Measurements from ENCODE around the gene TMEM117.

GRCh38 chr12:39145014-39145829, 239.8 kb upstream of the CPNE8 start:
- PRO-cap, 10 experiments: no peak in any of the 10 experiments

GRCh38 chr12:39406556-39407430, 36.1 kb downstream of the KIF21A start:
- PRO-cap, 10 experiments: no peak in any of the 10 experiments

DNA sequence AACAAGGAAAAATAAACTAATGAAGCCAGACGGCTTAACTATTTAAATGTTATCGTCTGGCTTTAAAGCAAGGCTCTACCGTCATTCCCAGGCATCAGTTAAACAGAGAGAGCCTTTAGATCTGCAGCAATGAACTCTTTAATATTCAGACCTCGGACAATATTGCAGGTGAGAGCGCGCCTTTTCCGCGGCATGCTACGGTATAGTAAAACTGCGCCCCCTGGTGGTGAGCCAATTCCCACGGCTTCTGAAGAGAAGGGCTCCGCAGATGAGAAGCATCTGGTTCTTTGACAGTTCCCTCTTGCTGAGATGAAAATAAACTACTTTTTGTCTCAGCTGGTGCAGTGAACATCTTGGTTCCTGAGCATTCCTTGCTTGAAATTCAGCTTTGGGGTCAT, 1.6 kb upstream of the SLC2A13 start:
- PRO-cap, 10 experiments: no peak in any of the 10 experiments

DNA sequence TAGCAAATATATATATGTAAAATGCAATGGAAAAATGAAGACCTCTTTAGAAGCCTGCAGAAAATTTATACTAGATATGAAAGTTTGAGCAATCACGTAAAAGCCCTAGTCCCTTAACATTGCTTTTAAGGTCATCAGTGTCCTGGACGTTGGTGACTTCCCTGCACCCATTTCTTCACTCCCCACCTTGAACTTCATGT, 15.8 kb upstream of the LRRK2 start:
- PRO-cap, 10 experiments: no peak in any of the 10 experiments

DNA sequence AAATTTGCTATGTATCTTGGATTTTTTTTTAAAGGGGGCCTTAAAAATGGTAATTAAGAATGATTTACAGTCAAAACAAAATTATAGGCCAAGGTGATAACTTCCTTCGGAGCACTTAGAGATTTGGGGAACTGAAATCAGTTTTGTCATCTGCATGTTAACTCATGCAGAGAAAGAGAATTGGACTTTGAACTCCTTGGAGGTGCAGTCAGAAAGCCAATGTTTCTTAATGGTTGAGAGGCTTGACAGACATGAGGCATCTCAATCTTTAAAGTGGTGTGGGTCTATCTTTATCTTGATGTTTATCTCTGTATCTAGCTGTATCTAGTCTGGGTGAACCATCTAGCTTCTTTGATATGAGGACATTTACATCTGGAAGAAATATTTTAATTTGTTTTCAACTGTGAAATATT, 1.5 kb downstream of the LRRK2 start:
- PRO-cap, 10 experiments: no peak in any of the 10 experiments

- PRO-cap, 10 experiments: peak in 1 of 10 experiments; most common plus-strand start chr12:40226847 (in 1); most common minus-strand start chr12:40226718 (in 1)
Observed at GRCh38 chr12:40226663-40227555, 2.1 kb downstream of the LRRK2 start.

- PRO-cap, 10 experiments: no peak in any of the 10 experiments
Observed at GRCh38 chr12:40321897-40322555, 97.2 kb downstream of the LRRK2 start.

- PRO-cap, 10 experiments: no peak in any of the 10 experiments
Observed at GRCh38 chr12:40693074-40693999, 1.1 kb downstream of the CNTN1 start.

- PRO-cap, 10 experiments: no peak in any of the 10 experiments
Observed at GRCh38 chr12:42105696-42106180, 38.9 kb downstream of the GXYLT1 start.

DNA sequence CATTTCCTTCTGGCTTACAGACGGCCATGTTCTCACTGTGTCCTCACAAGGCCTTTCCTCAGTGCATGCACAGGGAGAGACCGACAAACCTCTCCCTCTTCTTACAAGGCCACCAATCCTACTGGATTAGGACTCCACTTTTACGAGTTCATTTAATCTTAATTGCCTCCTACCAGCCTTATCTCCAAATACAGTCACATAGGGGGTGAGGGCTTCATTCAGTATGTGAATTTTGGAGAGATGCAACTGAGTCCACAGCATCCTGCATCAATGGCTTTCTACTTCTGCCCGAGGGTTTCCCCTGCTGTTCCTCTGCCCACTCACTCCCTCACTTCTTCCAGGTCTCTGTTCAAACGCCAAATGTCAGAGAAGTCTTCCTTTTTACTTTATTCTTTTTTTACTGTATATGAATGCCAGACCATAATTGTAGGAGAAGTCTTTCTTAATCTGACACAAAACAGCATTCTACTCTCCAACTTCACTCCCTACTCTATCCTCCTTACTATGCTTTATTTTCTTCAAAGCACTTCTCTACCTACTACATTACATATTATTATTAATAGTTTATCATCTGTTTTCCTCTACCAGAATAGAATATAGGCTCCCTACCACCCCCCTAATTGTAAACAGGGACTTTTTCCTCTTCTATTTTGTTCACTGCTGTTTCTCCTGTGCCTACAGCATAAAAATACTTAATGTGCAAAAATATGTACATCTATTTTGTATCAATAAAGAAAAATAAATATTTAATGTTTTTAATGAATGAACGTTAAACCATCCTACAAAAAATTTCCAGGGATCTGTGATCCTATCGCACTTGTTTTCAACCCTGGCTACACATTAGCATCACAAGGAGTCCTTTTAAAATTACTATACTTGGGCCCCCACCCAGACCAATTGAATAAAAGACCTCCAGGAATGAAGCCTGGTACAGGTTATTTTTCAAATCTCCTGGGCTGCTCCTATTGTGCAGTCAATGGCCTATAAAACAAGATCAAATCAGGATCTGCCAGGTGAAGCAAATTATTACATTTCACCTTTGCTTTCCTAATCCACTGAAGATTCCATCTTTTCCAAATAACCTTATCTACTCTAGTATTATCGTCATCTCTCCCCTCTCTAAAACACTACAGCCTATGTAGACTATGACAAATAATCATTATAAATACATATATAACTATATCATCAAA, 33.1 kb upstream of the GXYLT1 start:
- PRO-cap, 10 experiments: no peak in any of the 10 experiments

- PRO-cap, 10 experiments: no peak in any of the 10 experiments
Observed at GRCh38 chr12:42387935-42388508, 62.1 kb downstream of the PPHLN1 start.

DNA sequence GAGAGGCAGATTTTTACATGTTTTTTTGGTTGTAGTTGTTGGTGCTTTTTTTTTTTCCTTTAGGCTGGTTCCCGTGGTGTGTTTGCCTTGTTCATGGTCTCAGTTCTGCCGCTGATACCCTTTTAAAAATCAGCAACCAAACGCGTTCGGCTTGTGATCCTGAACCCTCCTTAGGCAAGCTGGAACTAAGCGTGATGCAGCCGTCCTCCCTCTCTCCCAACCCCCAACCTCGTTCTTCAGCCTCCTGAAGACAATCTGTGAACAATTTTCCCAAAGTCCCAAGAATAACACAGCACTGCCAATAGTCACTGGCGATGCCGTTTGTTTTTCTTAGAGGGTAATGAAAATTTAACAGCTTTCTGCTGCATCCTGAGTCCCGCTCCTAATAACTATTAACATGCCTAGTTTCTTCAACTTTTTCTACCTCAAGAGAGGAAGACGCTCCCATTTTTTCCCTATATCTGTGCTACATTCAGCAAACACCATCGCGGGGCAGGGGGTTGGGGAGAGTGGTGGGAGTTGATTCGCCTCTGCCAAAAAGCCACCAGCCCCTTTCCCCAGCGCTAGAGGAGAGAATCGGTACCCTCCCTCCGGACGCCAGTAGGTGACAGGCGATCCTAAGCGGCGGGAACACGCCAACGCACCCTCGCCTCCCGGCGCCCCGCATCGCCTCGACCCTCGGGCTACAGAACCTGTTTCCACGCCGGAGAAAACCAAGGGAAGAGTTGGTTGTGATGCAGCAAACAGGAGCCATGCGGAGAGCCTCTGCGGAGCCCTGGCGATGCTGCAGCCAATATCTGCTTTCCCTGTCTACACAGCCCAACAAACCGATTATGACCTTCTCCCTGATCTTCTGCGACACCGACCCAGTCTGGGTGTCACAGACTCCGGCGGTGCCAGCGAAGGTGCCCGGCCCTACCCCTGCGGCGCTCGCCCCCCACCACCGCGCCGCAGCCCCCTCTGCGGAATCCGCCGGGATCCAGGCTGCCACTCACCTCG, 777 bp downstream of the PRICKLE1 start:
- PRO-cap, 10 experiments: no peak in any of the 10 experiments

DNA sequence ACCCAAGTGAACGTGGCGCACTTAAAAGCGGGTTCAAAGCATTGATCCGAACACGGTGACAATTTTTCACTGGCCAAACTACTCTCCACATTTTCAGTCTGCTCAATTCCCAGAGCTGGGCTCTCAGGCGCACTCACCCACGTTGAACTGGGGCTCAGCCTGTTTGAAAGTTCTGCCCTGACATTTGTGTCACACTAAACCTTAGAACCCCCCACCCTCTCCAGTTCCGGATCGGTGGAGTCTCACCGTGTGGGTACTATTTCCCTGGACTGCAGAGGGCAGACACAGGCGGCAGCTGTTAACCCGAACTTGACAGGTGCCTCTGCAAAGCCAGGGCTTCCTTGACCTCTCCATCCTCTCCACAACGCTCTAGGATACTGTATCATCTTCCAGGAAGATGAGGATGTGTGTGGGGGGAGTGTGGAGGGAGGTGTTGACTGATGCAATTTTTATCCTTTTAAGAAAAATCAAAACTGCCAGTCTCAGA, 1.0 kb upstream of the PRICKLE1 start:
- PRO-cap, 10 experiments: peak in 1 of 10 experiments; most common minus-strand start position 149 of the sequence (in 1)

DNA sequence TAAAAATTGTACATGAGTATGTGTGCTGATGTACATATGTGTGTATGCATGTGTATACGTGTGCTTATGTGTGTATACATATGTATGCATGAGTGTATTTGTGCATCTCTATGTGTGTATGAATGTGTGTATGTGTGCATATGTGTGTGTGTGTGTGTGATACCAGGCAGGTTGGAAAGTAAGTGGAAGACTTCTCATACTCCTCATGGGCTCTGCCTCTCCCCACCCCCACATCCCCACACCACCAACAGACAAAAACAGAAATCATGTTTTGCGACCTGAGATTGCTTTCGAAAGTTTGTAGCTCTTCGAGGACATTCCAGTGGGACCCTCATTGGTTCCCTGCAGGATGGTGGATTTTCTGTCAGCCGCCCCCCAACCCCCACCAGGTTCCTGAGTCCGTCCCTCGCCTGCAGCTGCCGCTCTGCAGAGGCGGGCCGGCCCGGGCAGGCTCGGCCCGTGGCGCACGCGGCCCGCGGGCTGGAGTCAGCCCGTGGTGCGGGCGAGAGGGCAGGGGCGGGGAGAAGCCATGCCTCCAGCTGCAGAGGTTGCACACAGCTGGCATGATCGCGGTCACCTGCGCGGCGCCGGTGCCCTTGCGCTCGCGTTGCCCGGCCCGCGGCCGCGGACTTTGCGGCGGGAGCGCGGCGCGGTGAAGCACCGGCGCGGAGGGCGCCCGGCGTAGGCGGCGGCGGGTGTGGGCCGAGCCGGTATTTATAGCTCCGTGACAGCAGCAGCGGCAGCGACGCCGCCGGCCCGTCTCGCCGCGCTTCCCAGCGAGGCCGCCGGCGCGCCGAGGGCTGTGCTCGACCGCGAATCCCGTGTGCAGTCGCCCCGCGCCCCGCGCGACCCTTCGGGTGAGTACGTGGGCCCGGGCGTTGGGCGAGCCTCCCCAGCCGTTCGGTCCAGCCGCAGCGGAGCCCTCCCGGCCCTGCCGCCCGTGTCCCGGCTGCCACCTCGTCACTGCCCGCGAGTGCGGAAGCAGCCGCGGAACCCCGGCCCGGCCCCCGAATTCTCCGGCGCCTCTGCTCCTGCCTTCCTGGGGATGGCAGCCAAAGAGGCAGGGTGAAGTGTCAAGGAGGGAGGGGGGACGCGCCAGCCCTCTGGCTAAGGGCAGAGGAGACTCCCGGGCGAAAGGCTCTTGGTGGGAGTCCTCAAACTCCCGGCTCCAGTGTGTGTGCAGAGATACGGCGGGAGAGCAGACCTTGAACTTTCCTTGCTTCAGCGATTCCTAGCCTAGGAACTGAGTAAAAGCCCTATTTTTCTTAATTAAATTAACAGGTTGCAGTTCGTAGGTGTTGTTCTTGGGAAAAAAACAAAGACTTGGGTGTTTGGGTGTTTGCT, at the start of gene TMEM117:
Gene TMEM117 (plus strand): TSS at position 742 of the 1,344 bp plus-strand sequence.
- PRO-cap, 10 experiments: peak in 10 of 10 experiments; most common plus-strand start position 1,171 of the sequence (in 6); most common minus-strand start position 965 of the sequence (in 9)

- PRO-cap, 10 experiments: peak in 6 of 10 experiments; most common minus-strand start chr12:43836777 (in 4)
Observed at GRCh38 chr12:43836684-43837015, 769 bp downstream of the TMEM117 start.

DNA sequence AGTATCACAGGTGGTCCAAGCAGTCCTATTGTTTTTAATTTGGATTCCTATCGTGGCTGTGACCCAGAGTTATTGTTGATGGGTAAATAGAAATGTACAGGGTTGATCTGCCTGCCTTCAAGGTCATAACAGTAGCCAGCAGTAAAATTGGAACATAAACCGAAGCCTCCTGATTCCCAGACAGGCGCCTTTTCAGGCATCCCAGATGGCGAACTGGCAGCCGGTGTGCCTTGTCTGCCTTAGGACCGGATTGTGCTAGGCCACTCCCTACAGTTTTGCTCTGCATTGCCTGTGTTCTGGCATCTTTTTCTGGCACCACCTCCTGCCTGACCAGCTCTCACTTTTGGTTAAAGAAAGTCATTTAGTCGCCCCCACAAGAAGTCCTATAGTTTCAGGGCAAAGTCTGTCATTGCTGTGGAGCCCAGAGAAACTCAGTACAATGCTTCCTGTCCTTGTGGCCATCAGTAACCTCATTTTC, 22.3 kb downstream of the TMEM117 start:
- PRO-cap, 10 experiments: no peak in any of the 10 experiments

- PRO-cap, 10 experiments: no peak in any of the 10 experiments
Observed at GRCh38 chr12:44828022-44828648, 48.0 kb downstream of the NELL2 start.

GRCh38 chr12:45235089-45235726, 19.3 kb downstream of the ANO6 start:
- PRO-cap, 10 experiments: no peak in any of the 10 experiments

DNA sequence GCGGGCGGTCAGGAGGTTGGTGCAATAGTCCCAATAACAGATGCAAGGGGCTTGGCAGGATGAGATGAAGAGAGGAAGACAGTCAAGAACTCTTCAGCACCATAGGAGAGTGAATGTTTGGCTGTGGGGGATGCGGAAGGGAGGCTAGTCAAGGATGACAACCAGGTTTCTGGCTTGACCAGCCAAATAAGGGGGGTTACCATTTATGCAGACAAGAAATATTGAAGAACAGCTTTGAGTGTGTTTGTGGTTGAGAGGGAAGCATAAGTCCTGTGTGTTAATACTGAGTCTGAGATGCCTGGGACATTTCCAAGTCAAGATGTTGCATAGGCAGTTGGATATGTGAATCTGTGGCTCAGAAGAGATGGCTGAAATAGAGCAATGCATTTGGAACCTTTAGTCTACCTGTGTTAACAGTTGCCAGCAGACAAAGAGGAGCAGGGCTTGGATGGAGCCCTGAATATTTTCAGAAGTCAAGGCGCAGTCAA, 66.1 kb downstream of the ANO6 start:
- PRO-cap, 10 experiments: no peak in any of the 10 experiments

GRCh38 chr12:45292349-45293284, 76.7 kb downstream of the ANO6 start:
- PRO-cap, 10 experiments: no peak in any of the 10 experiments

Measured in Metastatic Breast Carcinoma in the Brain (tissue), 10 donors.